Neural crest cell (in vitro differentiated cells): Measurements from ENCODE around the gene SACS.

DNA sequence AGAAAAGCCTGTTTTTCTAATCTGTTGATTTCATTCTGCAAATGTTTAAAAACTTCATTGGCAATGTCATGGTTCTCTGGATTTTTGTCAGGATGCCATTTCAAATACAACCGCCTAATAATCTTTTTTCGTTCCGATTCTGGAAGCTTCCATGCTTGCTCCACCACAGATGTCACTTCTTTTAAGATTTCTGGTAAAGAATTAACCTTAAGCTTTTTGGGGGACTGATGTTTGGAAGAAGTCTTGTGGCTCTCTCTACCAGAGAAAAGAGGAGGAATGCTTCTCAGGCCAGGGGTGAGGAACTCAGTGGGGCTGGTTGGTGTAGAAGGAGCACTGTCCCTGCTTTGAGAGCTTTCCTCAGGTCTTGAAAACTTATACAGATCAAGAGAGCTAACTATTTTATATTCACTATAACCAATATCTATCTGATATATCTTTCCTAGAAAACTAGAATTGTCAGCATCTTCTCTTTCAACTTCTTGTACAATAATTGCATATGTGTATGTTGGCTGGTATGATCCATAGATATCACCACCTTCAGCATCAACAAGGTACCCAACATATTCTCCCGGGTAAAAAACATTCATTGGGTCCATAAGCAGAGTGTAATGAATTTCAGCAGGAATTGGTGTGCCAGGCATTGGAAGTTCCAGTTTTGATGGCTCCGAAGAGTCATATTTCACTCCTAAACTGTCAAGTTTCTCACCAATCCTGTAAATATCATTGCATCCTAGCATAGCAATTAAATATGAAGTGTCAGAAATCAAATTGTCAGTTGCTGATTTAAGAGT lies 102.5 kb downstream of the SACS start:
- PRO-cap: no peak

- PRO-cap: no peak
These were observed 78.9 kb downstream of the SACS start for GRCh38 chr13:23354434-23355129.

DNA sequence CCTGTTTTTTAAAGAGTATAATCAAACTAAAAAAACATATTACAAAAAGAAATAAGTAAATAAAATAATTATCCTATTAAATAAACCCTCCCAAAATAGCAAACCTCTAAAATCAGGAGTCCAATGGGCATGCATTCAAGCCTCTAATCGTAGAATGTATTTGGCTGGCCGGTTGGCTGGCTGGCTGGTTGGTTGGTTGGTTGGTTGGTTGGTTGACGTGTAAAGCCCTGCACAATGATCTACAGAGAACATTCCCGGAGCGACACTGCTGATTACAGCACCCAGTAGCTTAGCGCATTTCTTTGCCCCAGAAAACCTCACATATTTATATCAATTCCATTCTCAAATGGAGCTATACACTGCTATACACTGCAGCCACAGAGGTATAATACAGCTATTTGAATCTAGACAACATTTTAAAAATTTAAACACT lies 65.6 kb downstream of the SACS start:
- PRO-cap: no peak

GRCh38 chr13:23432960-23433909 lies at the start of gene SACS:
TSS of gene SACS (minus strand) at chr13:23433702.
- PRO-cap: bidirectional peak, plus-strand start at chr13:23433385, minus-strand start at chr13:23433427; bidirectional peak, plus-strand start at chr13:23433659, minus-strand start at chr13:23433686

DNA sequence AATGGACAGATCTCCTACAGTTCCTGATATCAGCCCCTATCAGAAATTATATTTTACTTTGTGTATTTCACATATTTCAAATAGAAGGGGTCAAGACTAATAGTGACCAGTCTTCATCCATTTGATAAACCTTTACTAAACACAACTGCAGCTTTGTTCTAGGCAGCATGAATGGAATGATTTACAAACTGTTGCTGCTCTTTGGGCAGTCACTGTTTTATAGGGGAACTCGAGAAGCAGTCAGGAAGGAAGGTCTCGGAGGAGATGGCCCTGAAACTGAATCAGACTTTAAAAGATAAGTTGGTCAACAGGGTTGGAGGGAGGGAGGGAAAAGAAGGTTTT lies 37.2 kb upstream of the SACS start:
- PRO-cap: bidirectional peak, plus-strand start at position 208 of the sequence, minus-strand start at position 193 of the sequence

GRCh38 chr13:23868532-23868989 lies 20.6 kb downstream of the MIPEP start:
- PRO-cap: no peak

DNA sequence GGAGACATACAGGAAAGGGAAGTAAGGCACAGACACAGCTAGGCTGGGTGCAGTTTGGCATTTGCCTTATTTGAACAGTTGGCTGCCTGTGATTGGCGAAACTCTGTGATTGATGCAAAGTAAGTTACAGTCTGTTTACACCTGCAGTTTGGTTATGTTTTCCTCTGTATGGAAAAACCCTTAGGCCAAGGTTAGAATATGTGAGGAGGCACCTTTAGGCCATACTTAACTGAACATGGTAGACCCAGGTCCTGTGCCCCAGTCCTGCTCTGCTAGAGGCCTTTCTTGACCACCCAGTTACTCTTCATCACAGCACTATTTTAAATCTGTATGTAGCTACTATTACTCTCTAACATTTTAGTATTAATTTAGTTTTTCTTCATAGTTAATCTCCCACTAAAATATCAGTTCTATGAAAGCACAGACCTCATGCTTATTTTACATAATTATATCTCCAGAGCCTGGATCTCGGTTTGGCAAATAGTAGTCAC lies 85.6 kb upstream of the SPATA13 start:
- PRO-cap: no peak

DNA sequence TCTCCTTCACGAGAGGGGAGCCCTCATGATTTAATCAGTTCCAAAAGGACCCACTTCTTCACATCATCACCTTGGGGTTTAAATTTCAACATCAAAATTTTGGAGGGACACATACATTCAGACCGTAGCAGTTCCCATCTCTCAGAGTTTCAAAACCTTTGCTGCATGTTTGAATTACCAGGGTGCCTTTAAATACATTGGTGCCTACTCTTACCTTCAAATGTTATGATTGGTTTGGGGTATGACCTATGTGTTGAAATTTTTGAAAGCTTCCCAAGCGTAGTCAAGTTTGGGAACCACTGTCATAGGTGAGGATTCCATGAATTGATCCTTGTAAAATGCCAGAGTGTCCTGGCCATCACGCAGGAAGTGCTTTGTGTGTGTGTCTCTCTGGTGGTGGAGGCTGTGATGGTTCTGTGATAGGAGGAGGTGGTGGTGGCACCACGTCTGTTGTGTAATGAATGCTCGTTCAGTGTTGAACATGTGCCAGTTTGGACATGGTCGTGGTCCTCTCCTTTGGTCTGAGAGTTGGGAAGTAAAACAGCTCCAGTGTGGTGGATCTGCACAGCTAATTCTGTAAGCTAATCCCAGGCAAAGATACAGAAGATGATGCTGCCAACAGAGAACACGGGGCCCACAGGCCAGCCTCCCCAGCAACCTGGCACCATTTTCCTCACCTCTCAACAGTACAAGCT lies 6.5 kb downstream of the SPATA13 start:
- PRO-cap: no peak

DNA sequence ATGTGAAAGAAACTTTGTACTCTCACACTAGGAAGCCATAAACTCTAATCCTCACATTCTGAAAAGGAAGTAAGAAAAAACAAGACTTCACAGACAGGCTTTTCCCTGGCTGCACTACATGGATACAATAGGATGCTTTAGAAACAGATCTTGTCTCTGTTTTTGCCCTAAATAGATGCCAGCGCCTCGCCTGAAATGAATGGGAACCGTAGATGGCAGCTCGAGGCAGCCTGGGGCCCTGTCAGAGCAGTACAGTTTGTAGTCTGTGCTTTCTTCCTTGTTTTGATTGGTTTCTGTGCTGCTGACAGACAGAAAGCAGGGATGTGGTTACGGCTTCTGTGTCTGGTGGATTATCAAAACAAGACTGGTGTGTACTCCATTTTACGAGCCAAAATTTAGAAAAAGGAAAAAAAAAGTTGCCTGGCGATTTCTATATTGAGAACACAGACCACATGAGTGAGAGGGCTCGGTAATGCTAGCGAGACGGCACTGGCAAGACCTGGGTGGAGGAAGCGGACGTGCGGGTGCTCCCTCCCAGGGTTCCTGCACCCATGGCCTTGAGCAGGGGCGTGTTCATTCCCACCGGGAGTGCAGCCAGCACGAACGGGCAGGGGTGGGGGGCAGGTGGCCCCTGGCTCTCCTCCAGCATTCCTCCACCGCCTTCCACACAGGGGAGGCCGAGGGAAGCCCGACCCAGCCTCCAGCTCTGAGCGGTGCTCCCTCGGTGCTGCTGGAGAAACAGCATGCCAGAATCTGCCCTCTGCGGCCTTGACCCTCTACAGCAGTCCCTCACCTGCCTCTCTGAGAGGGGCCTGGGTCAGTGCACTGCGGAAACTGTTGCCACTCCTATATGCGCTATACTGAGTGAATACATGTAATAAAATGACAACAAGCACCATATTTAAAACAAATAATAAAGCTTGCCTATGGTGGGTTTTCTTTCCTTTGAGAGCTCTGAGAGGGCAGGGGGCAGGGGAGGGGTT lies 37.5 kb upstream of the C1QTNF9 start:
- PRO-cap: no peak

GRCh38 chr13:24473941-24474456 lies 38.6 kb downstream of the PARP4 start:
- PRO-cap: no peak

DNA sequence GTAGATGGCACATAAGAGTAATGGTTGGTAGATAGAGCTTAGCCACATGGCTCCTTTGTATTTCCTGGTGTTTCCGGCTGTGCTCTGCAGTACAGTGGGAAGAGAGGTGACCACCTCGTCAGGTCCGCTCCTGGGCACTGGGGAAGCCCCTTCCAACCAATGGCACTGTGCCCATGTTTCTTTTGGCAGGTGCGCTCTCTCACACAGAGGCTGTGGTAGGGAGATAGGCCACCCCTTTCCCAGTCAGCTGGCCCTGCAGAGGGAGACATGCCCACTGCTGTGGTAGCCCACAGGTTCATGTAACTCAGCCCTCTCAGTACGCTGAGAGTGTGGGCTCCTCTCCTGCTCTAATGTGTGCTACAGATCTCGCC lies 74.2 kb upstream of the ATP12A start:
- PRO-cap: unidirectional peak, plus-strand start at position 82 of the sequence

DNA sequence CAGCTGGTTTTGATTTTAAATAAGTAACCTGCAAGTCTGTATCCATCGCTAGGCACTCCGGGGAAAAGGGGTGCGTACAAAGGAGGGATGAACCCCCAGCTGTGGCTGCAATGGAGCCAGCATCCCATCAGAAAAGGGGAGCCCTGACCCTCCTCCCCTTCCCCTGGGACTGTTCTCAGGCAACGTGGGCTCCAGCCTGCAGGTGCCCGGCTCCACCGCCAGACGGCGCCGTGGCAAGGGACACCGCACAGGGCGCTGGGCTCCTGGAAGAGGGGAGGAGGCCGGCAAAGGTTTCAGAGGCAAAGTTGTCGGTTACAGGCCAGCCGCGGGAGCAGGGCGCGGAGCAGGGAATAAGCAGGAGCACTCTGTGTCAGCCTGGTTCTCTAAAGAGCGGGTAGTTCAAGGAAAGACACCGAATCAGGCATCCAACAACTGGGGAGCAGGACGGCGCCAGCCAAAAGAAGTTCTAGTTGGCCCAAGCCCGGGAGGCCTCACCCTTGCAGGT lies 53.1 kb upstream of the ATP12A start:
- PRO-cap: unidirectional peak, plus-strand start at position 296 of the sequence

DNA sequence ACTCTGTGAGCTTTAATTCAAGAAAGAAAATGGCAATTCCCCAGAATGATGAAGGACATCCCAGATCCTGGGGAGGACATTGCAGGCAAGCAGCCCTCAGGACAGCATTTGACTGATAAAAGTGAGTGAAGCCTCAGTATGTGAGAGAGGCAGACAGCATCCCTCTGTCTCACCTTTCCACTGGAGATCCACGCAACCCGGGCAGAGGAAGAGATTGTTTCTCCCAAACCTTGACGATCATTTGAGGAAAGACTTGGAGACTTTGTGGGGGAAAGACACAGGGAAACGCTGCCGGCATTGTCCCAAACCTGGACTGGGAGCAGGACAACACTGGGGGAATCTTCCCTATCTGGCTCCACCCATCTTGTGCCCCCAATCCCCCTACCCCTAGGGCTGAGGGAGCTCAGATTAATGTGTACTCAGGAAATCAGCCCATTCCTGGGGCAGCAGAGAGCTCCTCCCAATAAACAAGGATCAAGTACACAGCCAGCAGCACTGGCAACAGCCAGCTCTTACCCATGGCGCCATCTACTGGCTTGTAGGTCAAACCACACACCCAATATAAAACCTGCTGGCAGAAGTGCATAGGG lies 45.5 kb upstream of the CENPJ start:
- PRO-cap: unidirectional peak, minus-strand start at position 450 of the sequence

DNA sequence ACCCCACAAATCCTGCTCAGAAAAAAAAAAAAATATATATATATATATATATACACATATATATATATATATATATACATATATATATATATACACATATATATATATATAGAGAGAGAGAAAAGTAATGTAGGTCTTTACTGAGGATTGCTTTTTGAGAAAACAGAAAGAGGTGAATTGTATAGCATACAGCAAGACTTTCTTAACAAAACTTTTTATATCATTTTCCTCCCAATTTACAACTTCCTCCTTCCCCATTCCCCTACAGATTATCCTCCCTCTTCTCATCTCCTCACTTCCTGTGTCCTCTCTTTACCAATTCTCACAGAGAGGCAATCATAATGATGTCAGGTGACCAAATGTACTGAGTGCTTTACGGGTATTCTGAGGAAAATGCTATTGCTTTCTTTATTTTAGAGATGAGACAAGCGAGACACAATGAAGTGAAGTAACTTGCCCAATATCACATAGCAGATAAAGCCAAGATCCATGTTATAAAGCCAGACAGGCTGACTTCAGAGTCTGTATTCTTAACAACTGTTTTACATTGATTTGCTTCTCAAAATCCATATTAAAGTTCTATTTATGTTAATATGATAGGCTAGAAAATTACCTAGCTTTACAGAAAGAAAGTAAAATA lies 1.7 kb upstream of the MTMR6 start:
- PRO-cap: no peak

DNA sequence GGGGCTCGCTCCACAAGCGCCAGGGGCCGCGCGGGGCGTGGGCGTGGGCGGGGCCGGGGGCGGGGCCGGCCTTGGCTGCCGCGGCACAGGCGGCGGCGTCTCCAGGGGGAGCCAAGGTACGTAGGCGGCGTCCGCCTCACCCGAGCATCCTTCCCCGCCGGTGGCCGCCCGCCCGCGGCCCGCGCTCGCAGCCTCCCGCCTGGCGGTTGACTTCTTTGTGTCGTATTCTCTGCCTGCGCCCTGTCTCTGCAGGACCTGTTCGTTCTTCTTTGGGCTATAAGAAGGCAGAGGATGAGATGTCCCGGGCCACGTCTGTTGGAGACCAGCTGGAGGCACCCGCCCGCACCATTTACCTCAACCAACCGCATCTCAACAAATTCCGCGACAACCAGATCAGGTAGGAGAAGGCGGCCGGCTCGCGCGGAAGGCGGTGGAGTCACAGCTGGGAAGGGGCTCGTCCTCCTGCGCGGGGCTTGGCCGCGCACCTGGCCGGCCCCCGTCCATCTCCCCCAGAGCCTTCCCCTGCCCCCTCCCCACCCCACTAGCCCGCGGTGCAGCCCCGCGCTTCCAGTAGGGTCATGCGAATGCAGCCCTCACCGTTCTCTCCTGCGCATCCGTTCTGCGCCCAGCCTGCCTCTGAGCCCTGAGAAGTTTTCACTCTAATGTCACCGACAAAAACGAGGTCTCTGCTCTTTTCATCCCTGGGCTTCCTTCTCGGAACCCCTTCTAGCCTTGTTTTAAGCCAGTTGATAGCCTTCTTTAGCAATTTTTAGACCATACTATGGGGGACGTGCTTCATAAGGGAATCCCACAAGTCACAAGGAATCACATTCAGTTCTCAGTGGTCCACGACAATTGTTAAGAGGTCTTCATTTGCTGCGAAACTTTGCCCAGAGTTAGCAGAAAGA lies 97.2 kb downstream of the ATP8A2 start:
- PRO-cap: bidirectional peak, plus-strand start at position 147 of the sequence, minus-strand start at position 181 of the sequence

- PRO-cap: bidirectional peak, plus-strand start at chr13:26476352, minus-strand start at chr13:26476223
These were observed 81.4 kb upstream of the WASF3 start for GRCh38 chr13:26475729-26476910.

- PRO-cap: no peak
These were observed 48.5 kb upstream of the WASF3 start for GRCh38 chr13:26508860-26509523.

DNA sequence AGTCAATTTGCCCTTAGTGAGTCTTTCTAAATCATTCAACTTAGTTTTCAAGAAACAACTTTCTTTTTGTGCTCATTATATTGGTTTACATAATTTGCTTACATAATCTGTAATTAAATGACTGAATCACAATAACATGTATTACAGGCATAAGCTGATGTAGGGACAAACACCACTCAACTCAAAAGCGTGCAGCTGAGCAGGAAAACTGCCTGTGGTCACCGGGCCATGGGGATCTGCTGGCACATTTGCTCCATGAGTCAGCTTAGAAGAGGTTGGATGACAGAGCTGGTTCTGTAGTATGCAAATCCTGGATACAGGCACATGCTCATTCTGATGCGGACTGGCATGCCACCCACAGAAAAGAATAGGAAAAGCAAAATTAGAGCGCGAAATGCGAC lies 128.6 kb downstream of the USP12 start:
- PRO-cap: no peak

DNA sequence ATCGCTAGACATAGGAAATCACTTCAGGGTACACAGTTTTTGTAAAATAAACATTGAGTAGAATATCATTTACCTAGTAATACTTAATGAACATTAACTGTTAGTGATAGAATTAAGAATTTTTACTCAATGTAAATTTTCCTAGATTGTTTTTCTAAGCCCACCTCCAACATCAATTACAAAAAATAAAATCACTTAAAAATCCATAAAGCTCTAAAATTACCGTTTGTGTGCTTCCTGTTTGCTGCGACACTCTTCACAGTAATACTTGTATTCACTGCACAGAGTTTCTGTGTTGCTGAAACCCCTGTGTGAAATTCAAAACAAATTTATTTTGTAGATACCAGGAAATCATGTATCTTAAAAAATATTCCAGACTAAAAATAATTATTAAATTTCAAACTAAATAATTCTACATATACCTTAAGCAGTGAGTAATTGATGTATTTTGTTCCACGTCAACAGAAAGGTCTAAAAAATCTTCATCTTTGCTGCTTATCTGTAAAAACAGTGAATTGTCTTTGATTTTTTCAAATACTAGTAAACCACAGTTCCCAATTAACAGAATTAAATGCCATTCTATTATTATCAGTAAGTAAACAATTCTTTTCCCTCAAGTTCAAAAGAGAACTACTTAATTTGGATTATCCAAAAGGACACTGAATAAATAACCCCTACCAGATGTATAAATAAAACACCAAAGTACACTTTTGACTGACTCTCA lies 81.8 kb downstream of the USP12 start:
- PRO-cap: no peak

GRCh38 chr13:27100299-27100902 lies 71.2 kb downstream of the USP12 start:
- PRO-cap: no peak